LUHMES (cell line): ENCODE measurements around a stretch of chr7.

DNA sequence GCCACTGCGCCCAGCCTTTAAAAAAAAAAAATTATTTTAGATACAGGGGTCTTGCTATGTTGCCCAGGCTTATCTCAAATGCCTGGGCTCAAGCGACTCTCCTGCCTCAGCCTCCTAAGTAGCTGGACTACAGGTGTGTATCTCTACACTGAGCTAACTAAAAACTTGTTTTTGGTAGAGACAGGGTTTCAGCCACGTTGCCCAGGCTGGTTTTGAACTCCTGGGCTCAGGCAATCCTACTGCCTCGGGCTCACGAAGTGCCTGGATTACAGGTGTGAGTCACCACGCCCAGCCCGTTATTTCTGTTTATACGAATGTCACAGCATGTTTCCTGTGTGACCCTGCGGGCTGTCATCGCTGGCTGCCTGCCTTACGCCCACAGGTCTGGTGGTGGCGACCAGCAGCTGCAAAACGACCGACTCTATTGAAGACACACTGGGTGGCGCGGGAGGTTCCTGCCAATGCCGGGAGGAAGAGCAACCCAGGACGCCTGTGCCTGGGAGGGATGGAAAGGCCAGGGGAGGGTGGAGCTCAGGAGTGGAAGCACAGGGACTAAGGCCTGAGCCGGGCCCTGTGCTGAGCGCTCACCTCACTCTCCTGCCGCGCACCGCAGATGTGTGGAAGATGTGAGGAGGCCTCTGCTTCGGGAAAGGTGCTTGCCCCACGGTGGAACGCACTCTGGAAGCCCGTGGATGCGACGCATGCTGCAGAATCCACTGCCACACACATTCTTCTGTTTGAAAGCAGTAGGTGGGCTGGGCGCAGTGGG, 32.9 kb downstream of the AMZ1 start:
- PRO-cap = no peak

GRCh38 chr7:2733983-2734540, 46.1 kb downstream of the AMZ1 start:
- PRO-cap = no peak

DNA sequence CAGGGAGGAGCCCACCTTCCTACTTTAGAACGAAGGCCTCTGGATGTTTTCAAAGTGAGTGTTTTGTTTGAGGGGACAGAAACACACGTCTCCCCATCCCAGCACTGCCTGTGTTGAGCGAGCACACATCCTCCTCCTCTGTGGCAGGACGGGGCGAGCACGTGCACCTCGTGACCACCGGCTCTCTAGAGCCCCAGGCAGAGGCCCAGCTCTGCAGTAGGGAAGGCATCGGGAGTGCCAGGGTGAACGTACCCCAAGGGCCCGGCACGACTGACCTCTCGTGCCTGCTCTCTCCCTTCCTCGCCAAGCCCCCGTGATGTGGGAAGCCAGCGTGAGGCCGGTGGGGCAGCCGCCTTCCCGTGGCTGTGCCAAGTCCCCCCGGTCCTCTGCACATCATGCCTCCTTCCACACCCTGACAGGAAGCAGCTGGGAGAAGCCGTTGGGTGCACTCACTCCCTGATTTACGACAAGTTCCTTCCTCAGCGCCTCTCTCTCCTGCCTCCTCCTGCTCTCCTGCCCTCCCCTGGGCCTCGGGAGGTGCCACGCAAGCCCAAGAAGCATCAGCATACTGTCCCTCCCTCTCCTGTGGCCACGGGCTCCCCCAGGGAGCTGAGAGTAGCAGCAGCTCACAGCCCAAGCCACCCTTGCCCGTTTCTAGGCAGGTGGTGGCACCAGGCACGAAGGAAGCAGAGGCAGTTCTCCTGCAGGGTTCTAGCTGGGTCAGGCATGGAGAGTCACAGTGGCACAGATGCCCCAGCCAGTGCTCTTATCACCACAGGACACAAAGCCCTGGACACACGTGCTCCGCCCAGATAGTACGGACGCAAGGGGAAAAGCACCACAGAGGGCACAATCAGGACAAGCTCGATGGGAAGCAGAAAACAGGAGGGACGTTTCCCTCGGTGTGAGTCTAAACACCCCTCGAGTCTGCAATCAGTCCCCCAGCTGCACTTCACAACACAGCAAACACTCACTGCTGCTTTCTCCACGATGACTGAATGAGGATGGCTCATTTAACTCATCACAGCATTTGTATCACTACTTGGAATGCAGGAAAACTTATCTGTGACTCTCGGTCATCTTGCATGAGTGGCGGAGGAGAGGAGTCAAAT, 47.0 kb downstream of the AMZ1 start:
- PRO-cap = no peak

DNA sequence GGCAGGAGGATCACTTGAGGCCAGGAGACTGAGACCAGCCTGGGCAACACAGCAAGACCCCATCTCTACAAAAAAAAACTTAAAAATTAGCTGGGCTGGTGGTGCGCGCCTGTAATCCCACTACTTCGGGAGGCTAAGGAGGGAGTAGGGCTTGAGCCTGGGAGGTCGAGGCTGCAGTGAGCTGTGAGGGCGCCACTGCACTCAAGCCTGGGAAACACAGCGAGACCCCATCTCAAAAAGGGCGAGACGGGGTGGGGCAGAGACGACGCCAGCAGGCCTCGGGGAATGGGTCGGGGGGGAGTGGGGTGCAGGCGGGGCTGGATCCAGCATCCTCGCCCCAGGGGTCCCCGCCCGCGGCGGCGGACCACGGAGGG, 708 bp downstream of the GNA12 start:
- PRO-cap = no peak

DNA sequence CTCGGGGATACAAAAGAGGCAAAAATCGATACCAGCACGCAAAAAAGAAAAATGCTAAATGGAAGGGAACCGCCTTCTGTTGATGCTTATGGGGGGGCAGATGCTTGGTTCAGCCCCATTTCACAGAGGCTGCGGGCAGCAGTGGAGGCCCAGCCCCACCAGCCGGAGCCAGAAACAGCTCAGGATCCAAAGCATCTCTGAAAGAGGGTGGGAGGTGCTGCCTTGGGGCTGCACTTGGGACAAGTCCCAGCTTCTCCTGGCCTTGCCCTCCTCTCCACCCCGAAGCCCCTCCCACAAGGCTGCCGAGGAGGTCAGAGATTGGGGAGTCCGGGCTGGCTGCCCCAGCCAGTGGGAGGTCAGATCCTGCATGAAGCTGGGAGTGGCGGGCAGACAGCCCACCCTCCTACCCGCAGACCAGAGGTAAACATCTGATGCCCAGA, 36.7 kb upstream of the GNA12 start:
- PRO-cap = no peak

DNA sequence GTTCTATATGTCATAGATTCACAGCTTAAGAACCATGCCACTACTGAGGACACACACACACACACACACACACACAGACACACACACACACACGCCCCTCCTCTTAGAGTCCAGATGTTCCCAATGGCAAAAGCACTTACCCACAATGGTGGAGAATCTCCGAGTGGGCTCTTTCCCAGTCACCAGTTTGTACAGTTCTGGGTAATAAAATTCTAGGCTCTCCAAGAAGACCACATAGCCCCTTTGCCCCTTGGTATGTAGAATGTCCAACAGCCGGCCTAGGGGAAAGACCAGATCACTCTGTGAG, 98.0 kb downstream of the CARD11 start:
- PRO-cap = no peak

- PRO-cap = no peak
Observed at GRCh38 chr7:3062798-3063724, 19.4 kb upstream of the CARD11 start.

- PRO-cap = no peak
Observed at GRCh38 chr7:3120685-3121029, 77.0 kb upstream of the CARD11 start.

DNA sequence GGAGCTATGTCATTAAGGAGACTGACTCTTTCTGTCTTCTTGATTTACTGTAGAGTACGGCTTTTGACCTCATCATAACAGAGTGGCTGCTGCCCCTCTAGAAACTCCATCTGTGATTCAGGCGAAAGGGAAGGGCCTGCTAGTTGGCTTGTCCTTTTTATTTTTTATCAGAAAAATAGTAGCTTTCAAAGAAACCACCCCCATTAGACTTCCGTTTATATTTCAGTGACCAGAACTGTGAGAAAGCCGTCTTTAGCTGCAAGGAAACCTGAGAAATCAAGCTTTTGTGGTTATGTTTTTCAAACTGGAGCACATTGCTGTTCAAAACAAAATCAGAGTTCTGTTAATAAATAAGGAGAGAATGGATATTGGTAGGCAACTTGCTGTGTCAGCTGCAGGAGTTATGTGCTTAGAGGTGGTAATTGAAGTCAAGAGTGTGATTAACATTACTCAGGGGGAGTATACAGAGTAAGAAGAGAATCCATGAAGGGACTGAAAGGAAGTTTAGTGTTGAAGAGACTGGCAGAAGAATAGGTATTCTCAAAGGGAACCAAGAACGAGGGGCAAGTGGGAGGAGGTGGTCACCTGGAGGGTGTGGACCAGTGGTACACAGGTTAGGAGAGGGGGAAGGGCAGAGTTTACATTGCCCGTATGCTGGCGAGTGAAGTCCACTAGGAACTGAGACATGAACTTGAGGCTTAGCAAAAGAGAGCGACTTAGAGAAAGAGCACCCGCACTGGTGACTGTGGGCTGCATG, 79.8 kb downstream of the SDK1 start:
- PRO-cap = no peak

DNA sequence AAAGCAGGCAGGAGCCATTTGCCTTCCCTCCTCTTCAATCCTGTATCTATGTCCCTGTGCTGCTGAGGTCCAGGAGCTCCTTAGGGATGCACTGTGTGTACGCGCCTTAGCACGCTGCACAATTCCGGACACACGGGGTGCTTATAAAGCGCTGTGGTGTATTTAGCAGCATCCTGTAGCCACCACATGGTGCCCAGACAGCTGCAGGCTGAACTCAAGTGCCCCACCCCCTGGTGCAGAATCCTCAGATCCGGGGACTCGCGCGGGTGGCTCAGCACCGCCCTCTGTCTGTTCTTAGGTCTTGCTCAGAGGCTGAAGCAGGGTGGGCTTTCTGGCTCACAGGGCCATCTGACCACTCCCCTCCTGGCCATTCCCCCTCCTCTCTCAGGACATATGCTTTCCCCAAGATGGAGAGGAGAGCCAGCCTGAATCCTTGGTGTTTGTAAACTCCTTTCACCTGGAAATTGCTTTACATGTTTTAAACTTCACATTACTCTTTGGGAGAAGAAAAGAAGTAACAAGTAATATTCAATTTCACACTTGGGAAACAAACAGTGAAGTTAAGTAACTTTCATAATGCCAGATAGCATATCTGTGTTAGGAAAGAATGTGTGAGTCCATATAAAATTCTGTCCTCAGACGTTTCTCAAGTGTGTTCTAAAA, 421.6 kb downstream of the SDK1 start:
- PRO-cap = no peak

DNA sequence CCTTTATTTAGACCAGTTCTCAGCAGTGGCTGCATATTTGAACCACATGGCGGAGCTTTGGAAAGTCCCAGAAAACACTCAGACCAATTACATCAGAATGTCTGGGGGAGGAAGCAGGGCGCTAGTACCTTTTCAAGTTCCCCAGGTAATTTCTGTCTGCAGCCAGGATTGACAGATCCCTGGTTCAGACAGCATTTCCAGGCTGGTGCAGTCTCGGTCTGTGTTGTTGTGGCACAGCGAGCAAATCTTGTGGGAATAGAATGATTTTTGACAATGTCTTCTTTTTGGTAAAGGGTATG, 561.1 kb downstream of the SDK1 start:
- PRO-cap = no peak

- PRO-cap = unidirectional peak, minus-strand start at chr7:3972741
Observed at GRCh38 chr7:3972568-3972885, 671.5 kb downstream of the SDK1 start.

DNA sequence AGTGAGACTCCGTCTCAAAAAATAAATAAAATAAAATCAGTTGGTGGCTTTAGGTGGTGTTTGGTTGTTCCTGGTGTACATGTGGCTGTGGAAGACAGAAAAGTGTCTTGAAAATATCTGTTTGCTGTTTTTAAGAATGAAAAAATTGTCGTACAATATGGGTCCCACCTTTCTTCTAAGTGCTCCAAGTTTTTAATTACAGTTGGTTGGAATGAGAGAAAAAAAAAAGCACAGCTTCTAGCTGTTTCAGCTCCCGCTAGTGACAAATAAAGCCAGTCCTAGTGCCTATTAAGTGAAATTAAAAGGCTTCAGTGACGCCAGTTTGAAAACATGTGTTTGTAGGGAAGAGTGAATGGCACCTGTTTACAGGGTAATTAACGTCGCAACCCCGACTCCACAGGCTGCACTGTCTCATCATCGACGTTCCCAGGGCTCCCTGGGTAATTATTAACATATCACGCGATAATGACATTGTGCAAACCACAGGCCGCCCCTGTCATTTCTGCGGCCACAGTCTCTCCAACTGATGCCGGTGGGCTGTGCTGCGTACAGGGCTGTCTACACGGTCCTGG, 492.2 kb upstream of the FOXK1 start:
- PRO-cap = no peak

DNA sequence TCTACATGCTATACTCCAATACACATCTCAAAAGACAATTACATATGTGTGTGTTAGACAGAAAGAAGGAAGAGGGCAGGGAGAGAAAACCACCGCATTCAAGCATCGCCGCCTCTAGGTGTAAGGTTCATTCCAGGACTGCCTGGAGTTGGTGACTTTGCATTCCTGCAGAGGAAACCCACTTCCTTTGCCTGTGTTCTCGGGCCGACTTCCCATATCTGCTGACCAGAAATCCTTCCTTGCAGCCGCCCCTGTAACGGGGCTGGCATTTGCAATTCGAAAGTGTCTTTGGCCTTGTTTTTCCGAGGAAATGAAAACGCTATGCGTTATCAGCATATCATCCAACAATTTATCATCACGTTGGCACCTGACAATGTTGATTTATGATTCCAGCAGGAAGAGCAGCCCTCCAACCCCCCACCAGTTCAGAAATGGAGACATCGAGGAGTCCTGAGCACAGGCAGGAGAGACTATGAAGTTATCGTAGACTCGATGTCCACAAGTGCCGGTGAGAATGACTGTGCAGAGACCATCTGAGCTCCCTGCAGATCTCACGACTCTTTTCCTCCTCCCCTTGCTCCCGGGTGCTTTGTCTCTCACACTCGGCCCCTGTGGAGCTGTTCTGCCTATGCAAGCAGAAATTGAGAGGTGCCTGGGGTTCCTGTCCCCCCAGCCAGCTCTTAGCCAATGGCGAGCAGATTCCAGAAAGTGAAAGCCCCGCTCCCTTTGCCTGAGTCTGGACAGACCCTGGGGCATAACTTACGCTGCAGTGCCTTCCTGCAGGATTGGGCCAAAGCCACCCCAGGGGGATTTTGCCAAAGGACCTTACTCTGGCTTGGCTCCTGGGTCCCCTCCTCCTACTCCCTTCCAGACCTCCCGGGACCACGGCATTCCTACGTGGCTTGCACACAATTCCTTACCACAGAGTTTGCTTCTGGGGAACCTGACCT, 68.9 kb upstream of the FOXK1 start:
- PRO-cap = no peak

- PRO-cap = no peak
Observed at GRCh38 chr7:4613884-4614358, 68.2 kb upstream of the FOXK1 start.

- PRO-cap = unidirectional peak, minus-strand start at chr7:4738819
Observed at GRCh38 chr7:4738620-4739448, 36.6 kb upstream of the AP5Z1 start.

DNA sequence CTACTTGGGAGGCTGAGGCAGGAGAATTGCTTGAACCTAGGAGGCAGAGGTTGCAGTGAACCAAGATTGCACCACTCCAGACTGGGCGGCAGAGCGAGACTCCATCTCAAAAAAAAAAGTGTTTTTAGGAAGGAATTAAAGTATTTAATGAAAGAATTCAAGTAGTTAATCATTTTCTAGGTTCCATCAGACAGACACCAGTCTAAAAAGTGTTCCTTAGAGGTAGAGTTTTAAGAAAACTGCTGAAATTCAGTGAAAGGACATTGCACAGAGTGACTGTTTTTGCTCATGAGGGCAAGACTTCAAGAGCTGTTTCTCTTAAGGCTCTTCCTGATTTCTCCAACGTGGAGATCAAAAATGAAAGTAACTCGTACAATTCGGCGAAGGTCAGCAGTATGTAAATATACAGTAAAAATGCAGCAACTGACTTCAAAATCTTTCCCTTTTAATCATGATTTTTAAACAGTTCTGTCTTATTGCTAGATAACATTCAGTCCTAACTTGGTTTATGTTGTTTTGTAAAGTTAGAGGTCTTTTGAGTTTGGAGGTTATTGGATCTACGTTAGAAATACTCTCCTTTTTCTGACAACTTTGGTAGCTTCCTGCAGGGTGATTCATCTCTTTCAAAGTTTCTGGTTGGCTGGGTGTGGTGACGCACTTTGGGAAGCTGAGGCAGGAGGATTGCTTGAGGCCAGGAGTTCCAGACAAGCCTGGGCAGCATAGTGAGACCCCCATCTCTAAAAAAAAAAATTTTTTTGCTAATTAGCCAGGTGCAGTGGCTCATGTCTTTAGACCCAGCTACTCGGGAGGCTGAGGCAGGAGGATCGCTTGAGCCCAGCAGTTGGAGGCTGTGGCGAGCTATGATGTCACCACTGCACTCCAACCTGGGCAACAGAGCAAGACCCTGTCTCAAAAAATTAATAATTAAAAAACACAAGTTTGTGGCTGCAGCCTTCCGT, 29.4 kb upstream of the AP5Z1 start:
- PRO-cap = no peak

DNA sequence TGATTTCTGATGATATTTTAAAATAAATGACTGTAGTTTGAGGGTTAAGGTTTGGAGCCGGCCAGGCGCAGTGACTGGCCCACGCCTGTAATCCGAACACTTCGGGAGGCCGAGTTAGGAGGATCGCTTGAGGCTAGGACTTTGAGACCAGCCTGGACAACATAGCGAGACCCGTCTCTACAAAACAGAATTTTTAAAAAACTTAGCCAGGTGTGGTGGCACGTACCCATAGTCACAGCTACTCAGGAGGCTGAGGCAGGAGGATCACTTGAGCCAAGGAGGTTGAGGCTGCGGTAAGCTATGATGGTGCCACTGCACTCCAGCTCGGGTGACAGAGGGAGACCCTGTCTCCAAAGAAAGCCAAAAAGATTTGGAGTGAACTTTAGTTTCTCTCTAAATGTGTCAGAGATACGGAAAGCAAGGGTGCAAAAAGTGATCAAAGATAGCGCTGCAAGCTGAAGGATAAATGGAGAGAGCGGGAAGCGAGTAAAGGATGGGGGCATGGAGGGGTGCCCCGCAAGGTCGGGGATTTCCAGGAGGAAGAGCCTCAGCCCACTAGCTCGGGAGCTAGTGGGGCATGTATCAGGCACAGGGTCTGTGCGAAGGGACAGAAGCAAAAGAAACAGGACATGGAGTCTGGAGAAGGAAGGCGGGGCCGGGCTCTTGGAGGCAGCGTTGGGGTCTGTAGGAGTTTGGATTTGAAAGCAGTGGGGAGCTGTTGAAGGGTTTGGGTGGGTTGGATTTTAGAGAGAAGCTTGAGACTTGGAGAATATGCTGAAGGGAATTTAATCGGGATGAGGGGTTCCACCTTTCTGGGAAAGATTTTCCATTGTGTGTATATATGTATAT, 2.7 kb downstream of the AP5Z1 start:
- PRO-cap = no peak

GRCh38 chr7:4783875-4784764, 8.7 kb downstream of the AP5Z1 start:
- PRO-cap = no peak

DNA sequence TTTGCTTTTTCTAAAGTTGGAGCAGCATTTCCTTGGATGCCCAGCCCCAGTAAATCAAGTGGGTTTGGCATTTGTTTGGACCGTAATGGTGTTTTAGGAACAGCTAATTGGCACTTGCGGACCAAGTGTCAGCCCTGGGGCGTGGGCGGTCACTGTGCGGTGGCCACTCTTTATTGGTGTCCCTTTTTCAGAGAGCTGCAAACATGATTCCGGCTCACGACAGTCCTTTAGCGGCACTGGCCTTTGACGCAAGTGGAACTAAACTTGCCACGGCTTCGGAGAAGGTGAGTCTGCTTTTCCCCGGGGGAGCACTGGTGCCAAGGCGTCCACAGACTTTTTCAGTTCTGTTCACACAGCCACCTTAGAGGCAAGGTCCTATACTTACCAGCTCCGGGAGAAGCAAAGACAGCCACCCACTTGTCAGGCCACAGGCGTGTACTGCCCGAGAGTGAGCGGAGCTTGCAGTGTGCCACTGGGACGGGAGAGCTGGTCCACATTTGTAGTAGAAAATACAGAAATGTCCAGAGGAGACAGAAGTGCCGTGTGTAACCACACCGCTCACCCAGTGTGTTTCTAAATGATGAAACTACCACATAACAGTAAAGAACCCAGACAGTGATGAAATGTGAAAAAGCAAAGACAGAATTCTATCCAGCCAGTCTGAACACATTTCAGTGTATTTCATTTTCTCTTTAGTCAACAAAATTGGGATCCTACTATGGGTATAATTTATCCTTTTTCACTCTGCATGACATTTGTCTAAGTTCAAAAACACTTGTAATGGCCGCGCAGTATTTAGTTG, 27.9 kb downstream of the WIPI2 start:
- PRO-cap = no peak